OCI-LY7 (cell line): ENCODE data around the genes SKIC8, CHRNB4 and MTHFS.

- PRO-cap, result unidirectional peak, minus-strand start at chr15:78070162; unidirectional peak, minus-strand start at chr15:78070202
- RAMPAGE, long total RNA, result no peak
These were observed 7.3 kb downstream of the TBC1D2B start for GRCh38 chr15:78070067-78070752.

- PRO-cap, result no peak
- RAMPAGE, long total RNA, result no peak
These were observed 11.4 kb downstream of the SH2D7 start for GRCh38 chr15:78103668-78104281.

GRCh38 chr15:78197562-78198121, 36.7 kb downstream of the ACSBG1 start:
- PRO-cap, result no peak
- RAMPAGE, long total RNA, result no peak

DNA sequence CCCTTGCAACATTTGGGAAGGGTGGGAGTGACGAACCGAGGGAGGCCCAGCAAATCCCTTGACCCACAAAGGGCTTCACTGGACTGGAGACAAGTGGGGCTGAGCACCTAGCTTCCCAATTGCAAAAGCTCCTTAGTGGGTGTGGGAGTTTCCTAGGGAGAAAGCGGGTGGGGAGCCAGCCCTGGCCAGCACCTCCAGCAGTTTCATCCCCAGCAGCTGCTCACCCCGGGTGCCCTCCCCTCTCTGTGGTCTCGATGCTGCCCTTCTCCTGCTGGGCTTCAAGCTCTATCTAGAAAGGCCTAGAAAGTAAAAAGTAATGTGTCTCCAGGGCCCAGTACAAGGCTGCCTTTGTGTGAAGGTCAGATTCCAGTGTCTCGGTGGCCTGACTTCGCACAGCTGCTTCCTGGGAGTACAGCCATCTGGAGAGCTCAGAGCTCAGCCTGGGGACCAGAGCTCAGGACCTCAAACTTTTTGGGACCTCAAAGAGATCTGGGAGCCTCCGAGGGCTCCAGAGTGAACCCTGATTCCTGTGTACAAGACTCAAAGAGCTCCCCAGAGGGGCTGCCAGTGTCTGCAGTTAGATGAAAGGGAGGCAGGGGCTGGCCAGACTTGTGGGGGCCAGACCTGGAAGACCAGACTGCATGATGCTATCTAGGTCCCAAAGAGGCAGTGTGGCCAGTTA, 29.4 kb downstream of the ACSBG1 start:
- PRO-cap, result no peak
- RAMPAGE, long total RNA, result no peak

- PRO-cap, result no peak
- RAMPAGE, long total RNA, result no peak
These were observed 21.6 kb downstream of the ACSBG1 start for GRCh38 chr15:78212643-78213287.

DNA sequence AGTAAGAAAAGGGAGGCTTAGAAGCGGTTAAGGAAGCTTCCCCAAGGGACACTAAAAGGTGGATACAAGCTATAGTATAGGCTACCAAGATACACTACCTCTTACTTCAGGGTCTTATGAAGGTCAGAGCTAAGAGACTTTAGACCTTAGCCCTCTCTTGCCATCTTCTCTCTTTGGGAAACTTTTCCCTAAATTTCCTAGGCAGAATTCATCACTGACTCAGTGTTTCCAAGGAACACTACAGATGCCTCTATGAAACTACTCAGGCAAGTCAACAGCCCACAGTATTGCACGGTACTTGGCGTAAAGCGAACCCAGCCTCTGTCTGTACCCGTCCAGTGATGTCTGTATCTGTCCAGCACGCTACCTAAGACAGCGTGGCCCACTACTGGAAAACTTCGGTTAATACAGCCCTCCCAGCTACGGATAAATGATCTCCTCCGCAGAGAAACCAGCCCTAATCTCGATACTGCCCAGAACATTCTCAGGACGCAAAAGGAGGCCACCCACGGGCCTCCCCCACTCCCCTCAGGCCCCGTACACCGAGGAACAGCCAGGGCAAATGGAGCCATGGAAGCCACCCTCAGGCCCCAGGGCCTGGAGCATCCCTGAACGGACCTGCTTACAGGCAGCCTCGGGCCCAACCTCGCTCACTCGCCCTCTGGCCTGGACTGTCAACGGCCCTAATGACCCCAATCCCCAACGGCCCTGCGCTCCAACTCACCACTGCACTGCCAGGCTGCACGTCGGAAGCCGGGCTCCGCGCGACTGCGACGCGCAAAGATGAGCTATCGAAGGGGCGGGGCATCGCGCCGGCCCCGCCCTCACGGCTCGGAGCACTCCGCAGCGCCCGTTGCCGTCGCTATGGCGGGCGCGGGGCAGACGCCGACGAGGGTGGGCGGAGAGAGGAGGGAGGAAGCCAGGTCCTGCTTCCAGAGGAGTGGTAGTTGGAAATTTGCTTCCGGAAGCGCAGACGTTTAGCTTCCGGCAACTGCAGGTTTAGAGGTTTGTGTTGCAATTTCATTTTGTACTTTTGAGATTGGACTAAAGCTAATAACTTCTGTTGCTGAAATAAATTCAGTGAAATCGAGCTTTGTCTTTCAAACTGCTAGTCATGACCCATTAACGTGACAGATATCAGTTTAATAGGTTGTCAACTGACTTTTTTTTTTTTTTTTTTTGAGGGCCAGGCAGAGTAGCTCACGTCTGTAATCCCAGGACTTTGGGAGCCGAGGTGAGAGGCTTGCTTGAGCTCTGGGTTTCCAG, at the start of gene SKIC8:
Gene SKIC8, minus strand, starts transcription at position 772 of the 1,266 bp plus-strand sequence.
- PRO-cap, result bidirectional peak, plus-strand start at position 881 of the sequence, minus-strand start at position 772 of the sequence
- RAMPAGE, long total RNA, result start-site peak on the minus strand centred at position 757 of the sequence, 32 bp wide, 753 and 105 reads in 2 replicates

GRCh38 chr15:78374641-78375536, 34.7 kb downstream of the CRABP1 start:
- PRO-cap, result no peak
- RAMPAGE, long total RNA, result no peak

DNA sequence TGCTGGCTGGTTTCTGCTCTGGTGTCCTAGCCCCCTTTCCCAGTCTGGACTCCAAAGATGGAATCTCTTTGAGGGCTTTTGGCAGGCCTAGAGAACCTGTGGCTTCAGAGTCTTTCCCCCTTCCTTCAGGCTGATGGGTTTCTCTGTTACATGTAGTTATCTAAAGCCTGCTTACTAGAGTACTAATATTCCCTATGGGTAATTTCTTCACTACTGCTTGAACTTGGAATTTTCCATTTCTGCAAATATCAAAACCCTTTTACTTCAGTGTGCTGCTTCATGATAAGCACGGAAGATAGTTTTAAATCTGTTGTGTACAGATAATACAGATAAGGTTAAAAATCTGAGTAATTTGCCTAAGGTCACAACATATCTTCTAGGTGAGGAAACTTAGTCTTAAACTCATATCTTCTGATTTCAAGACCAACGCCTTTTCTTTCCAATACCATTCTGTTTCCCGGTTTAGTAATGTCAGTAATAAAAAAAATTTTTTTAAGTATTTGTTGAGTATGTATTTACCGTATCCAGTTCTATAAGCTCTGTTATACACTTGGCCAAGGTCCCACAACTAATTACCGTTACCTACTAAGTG, 10.8 kb downstream of the IREB2 start:
- PRO-cap, result no peak
- RAMPAGE, long total RNA, result no peak

DNA sequence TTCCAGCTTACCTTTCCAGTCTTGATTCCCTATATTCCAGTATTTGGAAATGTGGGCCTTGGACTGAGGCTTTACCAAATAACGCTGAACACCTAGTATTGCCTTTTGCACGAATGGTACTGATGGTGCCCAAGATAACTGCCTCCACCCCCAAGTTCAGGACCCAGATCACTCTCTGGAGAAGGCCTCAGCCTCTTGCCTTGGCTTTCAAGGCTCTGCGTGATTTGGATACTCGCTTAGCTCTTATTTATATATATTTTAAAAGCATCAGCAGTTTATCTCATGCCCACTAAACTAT, 887 bp downstream of the PSMA4 start:
- PRO-cap, result no peak
- RAMPAGE, long total RNA, result no peak

DNA sequence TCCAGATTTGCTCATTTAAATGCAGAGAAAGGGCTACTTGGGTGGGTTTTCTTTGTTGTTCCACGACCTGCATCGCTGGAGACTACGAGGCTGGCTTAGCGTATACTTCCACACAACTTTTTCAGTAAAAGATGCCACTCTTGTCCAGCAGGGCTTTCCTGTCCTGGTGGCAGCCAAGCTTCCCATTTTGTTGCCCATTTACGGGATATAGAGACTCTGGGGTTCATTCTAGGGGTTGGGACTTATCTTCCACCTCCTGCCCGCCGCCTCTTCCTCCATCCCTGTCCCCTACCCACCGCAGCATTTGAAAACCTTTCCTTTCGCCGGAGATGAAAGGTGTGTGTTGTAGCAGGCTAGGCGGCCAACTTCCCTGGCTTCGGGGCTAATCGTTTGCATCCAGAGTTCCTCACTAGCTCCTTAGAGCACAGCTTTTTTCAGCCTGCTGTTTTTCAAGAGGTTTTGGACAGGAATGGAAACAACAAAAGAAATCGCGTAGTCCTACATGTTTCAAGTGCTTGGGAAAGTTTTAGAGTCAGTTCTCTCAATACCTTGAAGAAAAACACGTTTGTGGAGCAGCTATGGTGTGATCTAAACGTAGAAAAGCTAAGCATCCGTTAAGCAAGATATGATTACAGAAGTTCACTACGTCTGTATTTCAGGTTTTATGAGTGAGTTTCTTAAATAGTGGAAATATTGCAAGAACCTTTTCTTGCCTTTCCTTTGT, 825 bp downstream of the CHRNA5 start:
- PRO-cap, result no peak
- RAMPAGE, long total RNA, result no peak

- PRO-cap, result no peak
- RAMPAGE, long total RNA, result no peak
These were observed at the start of gene CHRNB4 for GRCh38 chr15:78640757-78641937. Gene CHRNB4, minus strand, starts transcription at chr15:78641210.

DNA sequence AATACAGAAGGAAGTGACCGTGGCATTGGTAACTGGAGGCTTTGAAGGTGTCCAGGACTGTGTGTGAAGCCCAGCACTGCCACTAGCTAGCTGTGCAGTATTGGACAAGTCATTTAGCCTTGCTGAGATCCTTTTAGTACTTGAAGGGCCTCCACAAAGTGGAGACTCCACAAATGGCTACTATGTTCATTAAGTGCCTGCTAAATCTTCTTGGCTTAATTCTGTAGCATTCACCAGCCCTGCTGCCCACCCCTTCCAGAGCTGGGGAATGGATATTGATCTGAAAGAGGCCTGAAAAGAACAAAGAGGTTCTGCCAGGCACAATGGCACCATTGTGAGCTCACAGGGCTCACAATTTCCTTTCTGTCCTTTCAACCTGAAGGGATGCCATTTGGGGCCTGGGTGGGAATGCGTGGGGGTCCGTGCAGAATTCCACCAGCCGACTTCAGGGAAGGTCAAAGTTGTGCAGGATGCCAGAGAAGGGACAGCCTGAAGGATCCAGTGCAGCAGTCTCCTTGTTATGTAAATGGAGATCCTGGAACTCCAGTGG, 21.8 kb upstream of the MORF4L1 start:
- PRO-cap, result no peak
- RAMPAGE, long total RNA, result no peak

DNA sequence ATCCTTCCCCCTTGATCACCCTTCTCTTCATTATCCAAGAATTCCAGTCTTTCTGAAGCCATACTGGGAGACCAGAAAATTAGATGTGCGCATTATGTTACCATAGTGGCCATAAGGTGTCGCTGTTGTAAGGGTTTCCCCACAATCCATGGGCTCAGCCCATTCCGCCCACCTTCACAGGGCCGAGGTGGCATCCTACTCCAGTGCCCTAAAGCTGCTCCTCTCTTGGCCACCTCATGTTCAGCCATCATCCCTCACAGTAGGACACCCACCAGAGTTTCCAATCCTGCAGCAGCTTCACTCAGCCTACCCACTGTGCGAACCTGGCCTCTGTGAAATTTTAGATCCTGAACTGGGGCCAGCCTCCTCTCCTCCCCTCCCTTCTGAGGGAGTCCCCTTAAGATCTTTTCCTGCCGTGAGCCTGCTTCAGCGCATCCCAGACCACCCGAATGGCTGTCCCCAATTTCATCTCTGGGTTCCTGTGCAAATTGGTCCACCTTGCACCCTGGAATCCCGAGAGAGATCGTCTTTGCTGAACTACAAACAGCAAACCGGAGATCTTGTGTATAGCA, 34.9 kb downstream of the CTSH start:
- PRO-cap, result no peak
- RAMPAGE, long total RNA, result no peak

GRCh38 chr15:79078695-79079558, 11.7 kb downstream of the RASGRF1 start:
- PRO-cap, result no peak
- RAMPAGE, long total RNA, result no peak

DNA sequence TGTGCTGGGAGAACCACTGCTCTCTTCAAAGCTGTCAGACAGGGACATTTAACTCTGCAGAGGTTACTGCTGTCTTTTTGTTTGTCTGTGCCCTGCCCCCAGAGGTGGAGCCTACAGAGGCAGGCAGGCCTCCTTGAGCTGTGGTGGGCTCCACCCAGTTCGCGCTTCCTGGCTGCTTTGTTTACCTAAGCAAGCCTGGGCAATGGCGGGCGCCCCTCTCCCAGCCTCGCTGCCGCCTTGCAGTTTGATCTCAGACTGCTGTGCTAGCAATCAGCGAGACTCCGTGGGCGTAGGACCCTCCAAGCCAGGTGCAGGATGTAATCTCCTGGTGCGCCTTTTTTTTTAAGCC, 59.0 kb downstream of the MINAR1 start:
- PRO-cap, result no peak
- RAMPAGE, long total RNA, result no peak

DNA sequence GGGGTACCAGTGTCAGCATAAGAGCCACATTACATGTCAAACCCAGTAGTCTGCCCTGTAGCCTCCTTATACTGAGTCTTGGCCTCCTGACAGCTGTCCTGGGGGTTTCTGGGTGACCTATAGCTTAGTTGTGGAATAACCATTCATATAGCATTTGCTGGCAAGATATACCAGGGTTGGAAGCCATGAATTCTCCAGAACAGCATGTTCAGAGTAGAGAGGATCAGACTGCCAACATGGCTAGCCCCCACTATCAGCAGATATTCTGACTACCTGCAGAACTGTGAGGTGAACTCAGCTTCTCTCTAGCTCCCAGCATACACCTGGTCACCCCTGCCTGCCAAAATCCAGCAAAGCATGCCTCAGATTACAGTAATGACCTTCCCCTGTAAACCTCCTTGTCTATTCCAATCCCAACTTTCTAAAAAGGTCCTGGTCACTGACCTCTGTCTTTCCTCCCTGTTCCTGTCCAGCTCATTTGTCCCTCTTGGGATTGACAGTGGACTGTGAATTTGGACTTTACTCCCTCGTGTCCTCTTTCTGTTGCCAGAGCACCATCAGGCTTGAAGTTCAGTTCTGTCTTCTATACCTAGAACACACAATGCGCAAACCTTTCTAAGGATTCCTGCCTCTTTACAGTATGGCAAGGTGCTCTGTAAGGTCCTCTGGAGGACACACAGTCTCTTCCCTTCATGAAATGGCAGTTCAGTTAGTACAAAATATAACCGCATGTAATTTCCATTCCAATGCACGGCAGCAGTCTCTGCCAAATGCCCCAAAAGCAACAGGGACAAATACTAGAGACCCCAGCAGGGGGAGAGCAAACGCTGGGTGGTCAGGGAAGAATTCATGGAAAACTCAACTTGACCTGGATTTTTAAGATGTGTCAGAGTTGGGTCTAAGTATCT, 50.3 kb downstream of the MTHFS start:
- PRO-cap, result no peak
- RAMPAGE, long total RNA, result no peak

- PRO-cap, result no peak
- RAMPAGE, long total RNA, result no peak
These were observed 43.3 kb downstream of the MTHFS start for GRCh38 chr15:79853527-79853822.

GRCh38 chr15:79896903-79897775, at the start of gene MTHFS:
Gene MTHFS, minus strand, starts transcription at chr15:79897014.
- PRO-cap, result bidirectional peak, plus-strand start at chr15:79897122, minus-strand start at chr15:79897002; bidirectional peak, plus-strand start at chr15:79897382, minus-strand start at chr15:79897300
- RAMPAGE, long total RNA, result start-site peak on the minus strand at chr15:79897002-79897083, 191 and 67 reads in 2 replicates

DNA sequence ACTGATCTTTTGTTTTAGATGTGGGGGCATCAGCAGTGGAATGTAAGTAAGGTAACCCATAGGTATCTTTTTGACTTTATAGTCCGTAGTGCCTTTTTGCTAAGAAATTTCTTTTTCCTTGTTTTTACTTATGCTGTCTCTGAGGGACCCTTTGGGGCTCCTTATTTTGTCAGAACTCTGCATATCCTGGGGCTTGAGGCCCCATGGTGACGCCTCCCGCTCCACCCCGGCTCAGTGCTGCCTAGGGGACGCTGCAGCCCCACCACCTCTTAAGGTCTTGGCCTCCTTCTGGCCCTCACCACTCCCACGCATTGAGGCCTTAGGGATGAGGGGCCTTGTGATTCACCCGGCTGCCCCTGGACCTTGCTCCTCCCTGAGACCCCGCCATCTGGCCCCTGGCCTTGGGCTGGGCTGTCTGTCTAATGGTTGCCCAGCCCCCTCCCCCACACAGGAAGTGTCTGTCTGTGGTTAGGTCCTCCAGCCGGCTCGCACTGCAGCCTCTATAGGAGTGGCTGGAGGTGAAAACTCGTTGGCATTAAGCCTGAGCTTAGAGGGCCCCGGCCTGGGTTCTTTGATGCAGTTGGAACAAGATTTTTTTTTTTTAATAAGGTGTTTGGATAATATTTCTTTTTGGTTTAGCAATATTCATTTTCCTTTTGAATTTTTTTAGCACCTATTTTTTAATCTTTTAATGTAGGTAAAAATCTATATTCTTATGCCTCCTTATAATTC, 21.4 kb upstream of the MTHFS start:
- PRO-cap, result no peak
- RAMPAGE, long total RNA, result no peak

GRCh38 chr15:79972881-79973314, 1.9 kb upstream of the BCL2A1 start:
- PRO-cap, result no peak
- RAMPAGE, long total RNA, result no peak